Bronchus fibroblast of lung (primary cell): ENCODE measurements around a stretch of chr11.

- RAMPAGE, long total RNA, result no peak
Observed at GRCh38 chr11:67316958-67317989, 13.9 kb downstream of the SSH3 start.

DNA sequence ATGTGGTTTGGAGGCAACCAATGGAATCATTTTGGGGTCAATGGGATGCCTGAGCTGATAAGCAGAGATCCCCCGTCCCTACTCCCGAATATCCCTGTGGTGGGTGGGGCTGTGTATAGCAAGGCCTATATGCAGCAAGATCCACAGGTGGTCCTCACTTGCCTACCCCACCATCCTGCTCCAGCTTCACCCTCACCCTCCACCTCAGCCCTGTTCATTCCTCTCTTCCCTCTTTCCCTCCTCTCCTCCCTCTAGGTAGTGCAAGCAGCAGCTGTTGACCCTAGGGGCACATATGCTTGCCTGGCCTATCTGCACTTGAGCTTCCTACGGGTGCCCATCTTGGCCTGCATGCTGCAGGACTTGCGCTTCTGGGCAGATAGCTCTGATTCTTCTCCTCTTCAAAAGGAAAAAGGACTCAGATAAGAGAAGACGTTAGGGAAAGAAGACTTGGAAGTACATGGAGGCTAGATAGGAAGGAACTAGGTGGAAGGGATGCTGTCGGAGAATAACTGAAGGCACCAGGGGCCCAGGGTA is 19.5 kb downstream of the SSH3 start:
- RAMPAGE, long total RNA, result no peak

GRCh38 chr11:67356736-67357839 is 3.7 kb upstream of the POLD4 start:
- RAMPAGE, long total RNA, result no peak

DNA sequence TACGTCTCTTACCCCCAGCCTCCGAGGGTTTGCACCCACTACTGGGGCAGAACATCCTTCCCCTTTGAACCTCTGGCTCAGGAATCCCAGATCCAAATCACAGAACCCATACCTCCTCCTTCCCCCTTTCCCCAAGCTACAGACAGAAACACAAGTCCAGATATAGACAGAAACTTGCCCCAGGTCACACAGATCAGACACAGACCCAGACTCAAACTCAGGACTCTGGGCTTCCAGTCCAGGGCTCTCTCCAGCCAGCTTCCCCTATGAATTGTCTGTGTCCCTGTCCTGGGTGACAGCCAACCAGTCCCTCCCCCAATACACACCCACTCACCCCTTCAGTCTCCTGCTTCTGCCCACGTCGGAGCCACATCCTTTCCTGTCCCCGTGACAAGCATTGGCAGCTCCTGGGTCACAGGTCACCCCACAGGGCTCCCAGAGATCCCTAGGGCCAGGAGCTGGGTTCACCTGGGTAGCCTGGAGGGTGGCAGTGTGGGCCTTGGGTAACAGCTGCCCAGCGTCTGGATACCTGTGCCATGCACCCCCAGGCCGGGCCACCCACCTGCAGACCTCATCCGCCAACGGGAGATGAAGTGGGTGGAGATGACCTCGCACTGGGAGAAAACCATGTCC is 770 bp downstream of the TBC1D10C start:
- RAMPAGE, long total RNA, result no peak

DNA sequence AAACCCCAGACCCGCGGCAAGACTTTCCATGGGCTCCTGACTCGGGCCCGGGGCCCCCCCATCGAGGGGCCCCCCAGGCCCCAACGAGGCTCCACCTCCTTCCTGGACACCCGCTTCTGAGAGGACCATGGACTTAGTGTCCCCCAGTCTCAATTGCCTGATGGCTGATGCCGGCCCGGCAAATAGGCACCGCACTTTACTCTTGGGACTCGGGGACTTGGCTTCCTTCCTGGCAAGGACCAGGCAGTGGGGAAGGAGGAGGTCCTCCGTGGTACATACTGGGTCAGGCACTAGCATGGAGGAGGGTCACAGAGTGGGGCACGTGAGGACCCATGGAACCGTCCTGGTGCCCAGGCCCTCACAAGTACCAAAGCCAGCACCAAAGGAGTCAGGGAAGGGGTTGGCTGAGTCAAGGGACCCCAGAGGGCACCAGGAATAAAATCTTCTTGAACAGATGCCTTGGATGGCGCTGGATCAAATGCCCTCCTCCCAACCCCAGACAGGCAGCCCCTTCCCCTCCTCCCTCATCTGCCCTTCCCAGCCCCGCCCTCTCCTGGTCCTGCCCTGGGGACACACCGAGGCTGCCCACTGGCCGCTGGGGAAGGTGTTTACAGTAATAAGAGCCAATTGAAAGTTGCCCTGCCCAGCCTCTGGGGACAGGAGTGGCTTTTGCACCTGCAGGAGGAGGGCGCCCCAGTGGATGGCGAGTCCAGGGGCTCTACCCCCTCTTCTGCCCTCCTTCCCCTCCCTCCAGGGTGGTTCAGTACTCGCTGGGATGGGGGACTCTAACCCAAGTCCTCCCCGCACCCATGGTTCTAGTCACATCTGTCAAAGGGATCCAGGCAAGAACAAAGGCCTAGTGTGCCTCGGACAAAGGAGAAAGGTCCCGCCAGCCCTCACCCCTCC is 5.6 kb upstream of the CARNS1 start:
- RAMPAGE, long total RNA, result no peak

DNA sequence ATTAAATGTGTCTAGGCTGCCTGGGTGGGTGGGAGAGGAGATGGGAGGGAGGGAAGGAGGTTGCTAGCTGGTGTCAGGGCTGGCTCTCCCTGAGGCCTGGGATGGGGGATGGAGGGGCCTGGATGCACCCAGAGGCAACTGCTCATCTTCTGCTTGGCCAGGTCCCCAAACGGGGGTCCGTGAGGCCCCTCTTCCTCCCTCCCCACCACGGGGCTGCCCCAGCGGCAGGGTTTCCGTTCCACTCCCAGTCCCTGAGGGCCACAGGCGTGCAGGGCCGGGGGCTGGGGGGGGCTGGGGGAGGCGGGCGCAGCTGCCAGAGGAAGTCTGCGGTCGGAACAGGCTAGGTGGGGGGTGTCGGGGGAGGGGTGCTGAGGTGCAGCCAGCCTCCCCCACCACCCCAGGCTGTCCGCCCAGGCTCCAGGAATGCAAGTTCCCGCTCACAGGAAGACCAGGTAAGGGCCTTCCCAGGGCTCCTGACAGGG is 520 bp downstream of the PTPRCAP start:
- RAMPAGE, long total RNA, result no peak

DNA sequence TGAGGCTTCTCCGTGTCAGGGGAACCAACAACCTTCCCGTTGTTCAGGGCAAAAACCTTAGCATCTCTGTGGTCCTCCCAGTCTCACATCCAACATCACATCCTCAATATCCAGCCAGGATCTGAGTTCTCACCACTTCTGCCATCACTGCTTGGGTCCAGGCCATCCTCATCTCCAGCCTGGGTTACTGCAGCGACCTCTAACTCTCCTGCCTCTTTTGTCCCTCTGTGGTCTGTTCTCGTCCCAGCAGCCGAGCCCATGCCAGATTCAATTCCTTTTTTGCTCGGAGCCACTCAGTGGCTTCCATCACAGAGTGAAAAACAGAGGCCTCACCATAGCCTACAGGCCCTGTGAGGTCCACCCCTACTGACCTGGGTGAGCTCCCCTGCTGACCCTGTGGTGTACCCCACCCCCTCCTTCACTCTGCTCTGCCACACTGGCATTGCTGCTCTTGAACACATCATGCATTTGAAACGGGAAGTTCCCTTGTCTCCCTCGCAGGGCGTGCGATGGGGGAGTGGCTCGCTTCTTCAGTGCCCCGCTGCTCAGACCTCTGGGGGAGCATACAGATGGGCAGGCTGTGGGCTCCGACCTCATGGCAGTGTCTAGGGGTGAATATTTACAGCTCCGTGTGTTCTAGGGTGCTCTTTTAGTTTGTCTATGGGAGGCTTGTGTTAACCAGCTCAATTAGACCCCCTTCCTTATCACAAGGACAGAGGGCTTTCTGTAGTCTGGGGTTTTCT is 2.0 kb downstream of the AIP start:
- RAMPAGE, long total RNA, result no peak

DNA sequence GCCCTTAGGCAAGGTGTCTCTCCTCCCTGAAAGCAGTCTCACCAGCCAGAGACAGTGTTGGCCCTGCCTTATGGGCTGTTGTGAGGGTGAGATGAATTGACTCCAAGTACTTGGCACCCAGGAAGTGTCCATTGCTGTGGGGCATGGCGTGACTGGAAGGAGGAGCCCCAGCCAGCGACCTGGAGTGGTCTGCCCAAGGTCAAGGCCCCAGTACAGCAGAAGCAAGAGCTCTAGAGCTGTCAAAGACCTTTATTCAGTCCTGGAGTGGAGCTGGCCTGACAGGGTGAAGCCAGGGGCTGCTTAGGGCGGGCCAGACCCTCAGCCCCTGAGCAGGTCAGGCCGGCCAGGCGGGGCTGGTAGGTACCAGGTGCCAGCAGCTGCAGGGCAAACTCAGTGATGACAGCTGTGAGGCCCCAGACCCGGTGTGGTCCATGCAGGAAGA is 2.0 kb downstream of the NUDT8 start:
- RAMPAGE, long total RNA, result no peak

DNA sequence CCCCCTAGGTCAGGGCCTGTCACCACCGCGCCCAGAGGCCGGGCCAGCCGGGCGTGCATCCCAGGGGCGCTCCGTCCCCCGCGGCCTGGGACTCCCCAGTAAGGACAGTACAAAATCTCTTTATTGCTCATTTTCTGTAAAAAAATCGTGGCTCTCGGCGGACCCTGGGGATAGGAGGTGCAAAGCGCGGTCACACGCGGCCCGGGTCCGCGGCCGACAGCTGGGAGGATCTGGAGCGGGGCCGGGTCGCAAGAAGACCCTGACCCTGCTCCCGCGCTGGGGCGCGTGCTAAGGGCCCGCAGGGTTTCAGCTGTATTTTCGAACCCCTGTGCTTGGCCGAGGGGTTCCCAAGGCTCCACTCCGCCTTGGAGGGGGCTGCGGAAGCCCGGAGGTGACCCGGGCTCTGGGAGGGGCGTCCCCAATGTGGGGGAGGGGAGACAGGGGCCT is 36.8 kb upstream of the ALDH3B2 start:
- RAMPAGE, long total RNA, result no peak

- RAMPAGE, long total RNA, result no peak
Observed at GRCh38 chr11:67757785-67758466, 83.5 kb upstream of the ALDH3B2 start.

DNA sequence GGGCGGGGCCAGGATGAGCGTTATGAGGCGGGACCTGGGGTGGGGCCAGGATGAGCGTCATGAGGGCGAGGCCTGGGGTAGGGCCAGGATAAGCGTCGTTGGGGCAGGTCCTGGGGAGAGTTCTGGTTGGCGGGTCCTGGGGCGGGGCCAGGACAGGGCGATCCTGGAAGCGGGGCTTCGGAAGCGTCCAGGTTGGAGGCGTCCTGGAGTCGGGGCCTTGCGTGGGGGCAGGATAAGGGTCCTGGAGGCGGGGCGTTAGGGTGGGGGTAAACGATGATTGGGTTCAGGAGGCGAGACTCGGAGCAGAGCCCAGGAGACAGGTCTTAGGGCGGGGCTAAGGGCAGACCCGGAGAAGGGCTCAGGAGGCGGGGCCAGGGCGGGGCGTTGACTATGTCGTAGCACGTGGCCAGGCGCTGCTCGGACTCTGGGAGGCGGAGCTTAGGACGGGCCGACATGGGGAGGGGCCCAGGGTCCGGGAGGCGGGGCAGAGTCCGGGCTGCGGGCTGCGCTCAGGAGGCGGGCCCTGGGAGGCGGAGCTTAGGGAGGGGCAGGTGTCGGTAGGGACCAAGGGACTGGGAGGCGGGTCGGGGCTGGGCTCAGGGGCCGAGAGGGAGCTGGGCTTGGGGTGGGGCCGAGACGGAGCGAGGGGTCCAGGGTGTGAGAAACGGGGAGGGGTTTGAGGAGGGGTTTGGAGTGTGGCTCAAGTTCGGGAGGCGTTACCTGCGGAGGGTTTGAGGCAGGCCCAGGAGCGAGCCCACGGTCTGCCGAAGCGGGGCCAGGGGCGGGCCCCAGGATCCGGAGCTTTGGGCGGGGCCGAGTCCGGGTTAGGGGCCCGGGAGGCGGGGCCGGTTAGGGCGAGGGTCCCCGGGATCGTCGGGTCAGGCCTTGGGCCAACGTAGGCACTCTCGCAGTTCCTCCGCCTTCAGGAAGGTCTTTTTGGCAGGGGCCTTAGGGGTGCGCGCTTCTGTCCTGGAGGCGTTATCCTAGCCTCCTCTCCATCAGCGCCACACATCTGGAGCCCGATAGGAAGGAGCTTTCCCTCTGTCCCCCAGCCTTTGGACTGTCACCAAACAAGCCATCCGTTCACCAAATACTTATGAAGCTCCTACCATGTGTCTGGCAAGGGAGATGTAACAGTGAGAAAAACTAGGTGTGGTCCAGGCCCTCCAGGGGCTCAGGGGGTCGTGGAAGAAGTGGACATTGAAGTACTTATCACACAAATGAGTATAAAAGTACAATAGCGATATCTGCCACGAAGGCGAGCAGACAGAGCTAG is 131.5 kb upstream of the ALDH3B2 start:
- RAMPAGE, long total RNA, result no peak

GRCh38 chr11:67993465-67993960 is 10.4 kb downstream of the UNC93B1 start:
- RAMPAGE, long total RNA, result no peak

DNA sequence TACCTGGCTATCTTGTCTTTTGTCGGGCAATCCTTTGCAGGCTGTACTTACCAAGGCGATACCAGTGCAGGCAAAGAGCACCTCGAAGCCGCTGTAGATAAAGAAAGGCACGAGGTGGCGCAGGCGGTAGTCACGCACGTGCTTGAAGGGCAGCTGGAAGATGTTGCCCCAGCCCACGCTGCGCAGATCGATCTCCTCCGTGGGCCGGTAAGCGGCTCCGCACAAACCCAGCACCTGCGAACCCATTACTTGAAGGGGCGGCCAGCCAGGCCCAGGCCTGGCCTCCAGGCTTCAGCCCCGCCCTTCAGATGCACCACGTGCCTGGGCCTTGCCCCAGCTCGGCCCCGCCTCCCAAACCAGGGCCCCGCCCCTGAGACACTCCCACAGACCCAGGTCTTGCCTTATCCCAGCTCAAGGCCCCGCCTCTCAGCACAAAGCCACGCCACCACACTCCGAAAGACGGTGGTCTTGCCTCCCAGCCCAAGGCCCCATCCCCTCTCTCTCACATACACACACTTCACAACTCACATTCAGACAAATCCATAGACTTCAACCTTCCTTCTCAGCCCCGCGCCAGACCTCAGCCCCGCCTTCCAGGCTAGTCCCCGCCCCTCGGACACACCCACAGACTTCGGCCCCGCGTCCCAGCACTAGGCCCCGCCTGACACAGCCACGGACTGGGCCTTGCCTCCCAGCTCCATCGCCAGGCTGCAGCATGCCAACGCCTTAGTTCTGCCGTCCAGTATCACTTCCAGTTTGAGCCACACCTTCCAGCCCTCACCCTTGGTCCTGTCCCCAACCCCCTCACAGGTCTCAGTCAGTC is 7.1 kb downstream of the UNC93B1 start:
- RAMPAGE, long total RNA, result no peak

- RAMPAGE, long total RNA, result no peak
Observed at GRCh38 chr11:68054644-68055285, 15.9 kb downstream of the TCIRG1 start.

DNA sequence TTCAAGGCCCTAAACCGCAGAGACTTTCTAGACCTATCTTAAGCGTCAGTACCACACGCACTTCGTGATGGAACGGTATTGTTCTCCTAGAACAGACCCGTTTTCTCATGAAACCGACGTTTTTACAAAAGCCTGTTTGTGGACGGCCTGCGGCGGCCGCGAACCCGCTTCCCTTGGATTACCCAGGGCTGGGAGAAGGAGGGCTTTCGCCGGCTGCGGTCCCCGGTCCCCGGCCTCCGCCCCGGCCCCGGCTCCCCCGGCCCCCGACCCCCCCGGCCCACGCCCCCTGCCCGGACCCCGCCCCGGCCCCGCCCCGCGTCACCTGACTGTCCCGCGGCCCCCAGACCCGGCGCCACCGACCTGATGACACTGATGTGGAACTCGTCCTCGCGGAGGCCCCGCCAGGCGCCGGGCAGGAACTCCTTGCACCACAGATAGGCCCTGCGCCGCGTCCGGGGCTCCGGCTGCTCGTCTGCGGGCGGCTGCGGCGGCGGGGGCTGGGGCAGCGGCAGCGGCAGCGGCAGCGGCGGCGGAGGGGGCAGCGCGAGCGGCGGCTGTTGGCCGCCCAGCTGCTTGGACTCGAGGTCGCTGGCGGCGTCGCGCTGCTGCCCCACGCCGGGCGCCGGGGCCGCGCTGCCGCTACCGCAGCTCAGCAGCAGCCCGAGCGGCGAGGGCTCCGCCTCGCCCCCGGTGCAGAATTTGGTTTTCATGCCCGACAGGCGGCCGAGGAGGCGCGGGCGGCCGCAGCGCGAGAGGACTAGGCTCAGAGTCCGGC is 533 bp downstream of the CHKA start:
- RAMPAGE, long total RNA, result no peak

- RAMPAGE, long total RNA, result no peak
Observed at GRCh38 chr11:68259608-68260430, 12.0 kb downstream of the C11orf24 start.

DNA sequence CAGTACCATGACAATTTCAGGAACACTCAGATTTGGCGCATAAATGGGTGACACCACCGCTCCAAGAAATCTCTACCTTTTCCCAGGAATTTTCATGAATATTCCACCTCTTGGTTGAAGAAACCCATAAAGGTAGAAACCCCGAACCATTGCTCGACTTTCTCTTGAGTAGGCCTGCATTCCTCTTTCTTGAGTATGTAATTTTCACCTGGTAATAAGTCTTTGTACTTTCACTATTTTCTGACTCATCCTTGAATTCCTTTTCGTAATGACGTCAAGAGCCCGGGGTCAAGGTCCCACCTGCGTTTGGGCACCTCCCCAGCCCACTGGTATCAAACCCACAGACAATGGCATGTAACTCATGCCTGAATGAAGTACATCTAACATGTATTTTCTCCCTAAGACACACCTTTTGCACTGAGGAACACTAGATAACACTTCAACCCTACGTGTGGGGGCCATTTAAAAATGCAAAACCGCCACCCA is 3.9 kb upstream of the C11orf24 start:
- RAMPAGE, long total RNA, result no peak

- RAMPAGE, long total RNA, result no peak
Observed at GRCh38 chr11:68276844-68277225, 5.1 kb upstream of the C11orf24 start.

DNA sequence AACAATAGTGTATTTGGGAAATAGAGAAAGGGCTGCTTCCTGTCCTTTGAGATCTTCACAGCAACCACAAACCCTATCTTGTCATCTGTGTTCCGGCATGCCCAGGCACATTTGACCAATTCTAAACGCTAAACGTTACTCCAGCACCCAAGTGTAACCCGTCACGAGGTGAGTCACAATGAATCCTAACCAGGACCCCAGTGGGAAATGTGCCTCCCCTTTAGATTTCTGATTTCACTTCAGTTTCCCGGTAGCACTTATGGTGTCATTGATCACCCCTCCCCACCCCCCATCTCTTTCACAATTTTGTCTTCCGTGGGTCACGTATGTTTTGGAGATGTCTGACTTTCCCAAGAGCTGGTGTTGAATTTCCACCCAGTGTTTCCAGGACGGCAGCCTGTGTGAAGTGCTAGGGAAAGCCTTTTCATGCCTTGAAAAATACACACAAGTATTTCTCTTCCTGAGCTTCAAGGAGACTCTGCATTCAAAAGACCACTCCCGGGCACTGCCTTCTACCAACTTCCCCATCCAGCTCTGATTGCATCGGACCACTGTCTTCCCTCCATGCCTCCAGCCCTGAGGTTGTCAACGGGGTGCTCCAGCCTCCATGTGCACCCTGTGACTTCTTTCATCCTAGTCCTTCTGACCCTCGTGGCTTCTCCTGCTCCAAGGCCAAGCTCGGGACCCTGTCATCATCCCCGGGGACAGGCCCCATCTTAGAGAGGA is 10.6 kb upstream of the C11orf24 start:
- RAMPAGE, long total RNA, result no peak

- RAMPAGE, long total RNA, result no peak
Observed at GRCh38 chr11:68315503-68316012, 3.2 kb downstream of the LRP5 start.